Sternocleidomastoid (tissue), 1 donor: ENCODE measurements around a stretch of chr20.

GRCh38 chr20:51528508-51529025, 14.0 kb downstream of the NFATC2 start:
- PRO-cap = no peak

DNA sequence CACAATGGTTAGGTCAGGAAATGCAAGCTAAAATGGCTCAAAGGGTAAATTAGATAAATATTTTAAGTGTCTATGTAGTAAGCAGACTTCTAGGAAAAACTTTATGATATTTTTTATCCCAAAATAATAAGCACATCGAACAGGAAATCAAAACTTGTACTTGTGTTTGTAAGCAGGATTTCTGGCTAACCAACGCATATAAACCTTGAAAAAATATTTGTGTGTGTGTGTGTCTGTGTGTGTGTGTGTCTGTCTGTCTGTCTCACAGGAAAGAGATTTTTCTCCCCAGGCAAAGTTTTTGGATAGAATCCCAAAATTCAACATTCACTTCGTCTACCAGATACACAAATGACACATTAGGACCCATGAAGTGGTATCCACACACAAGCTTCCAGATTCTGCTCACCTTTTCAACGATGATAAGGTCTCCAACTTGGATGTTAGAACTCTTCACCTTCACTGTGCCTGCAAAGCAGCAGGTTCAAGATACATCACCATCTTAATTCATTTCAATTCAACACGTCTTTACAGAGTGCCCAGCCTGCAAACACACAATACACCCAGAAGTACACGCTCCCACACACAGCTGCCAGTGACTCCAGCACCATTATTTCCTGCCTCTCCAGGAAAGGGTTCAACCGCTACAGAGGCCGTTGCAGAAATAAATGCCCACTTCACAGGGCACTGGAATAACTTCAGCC, 71.0 kb downstream of the ATP9A start:
- PRO-cap = no peak

- PRO-cap = no peak
These were observed 26.0 kb downstream of the ATP9A start for GRCh38 chr20:51742259-51742583.

- PRO-cap = no peak
These were observed 18.0 kb downstream of the ATP9A start for GRCh38 chr20:51749999-51750733.

- PRO-cap = no peak
These were observed 16.0 kb downstream of the ATP9A start for GRCh38 chr20:51751979-51752888.

DNA sequence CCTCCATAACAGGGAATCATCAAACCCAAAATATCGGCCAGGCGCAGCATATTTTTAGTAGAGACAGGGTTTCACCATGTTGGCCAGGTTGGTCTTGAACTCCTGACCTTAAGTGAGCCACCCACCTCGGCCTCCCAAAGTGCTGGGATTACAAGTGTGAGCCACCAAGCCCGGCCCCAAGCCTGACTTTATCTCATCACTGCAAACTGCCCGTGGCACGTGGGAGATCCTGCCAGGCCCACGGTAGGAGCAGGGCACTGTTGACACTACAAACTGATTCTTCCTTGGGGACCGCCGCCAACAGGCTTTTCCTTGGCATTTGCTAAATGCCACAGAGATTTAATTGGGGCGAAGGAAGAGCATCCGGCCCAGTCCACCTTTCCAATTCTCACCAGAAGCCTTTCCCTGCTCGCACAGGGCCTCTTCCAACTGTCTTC, 11.0 kb downstream of the ATP9A start:
- PRO-cap = no peak

DNA sequence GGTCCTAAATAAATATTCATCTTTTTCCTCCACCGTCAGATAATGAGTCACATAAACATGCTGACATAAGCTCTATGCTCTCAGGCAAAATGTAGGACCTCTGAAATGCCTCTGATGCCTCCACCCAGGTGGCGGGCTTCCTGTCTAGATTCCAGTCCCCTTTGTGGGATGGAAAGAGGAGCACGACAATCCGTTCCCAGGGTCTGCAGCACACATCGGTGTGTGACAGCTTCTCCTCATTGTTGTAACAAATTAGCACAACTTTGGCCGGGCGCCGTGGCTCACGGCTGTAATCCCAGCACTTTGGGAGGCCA, 7.0 kb downstream of the ATP9A start:
- PRO-cap = no peak

- PRO-cap = no peak
These were observed 543 bp downstream of the SALL4 start for GRCh38 chr20:51801847-51802109.

DNA sequence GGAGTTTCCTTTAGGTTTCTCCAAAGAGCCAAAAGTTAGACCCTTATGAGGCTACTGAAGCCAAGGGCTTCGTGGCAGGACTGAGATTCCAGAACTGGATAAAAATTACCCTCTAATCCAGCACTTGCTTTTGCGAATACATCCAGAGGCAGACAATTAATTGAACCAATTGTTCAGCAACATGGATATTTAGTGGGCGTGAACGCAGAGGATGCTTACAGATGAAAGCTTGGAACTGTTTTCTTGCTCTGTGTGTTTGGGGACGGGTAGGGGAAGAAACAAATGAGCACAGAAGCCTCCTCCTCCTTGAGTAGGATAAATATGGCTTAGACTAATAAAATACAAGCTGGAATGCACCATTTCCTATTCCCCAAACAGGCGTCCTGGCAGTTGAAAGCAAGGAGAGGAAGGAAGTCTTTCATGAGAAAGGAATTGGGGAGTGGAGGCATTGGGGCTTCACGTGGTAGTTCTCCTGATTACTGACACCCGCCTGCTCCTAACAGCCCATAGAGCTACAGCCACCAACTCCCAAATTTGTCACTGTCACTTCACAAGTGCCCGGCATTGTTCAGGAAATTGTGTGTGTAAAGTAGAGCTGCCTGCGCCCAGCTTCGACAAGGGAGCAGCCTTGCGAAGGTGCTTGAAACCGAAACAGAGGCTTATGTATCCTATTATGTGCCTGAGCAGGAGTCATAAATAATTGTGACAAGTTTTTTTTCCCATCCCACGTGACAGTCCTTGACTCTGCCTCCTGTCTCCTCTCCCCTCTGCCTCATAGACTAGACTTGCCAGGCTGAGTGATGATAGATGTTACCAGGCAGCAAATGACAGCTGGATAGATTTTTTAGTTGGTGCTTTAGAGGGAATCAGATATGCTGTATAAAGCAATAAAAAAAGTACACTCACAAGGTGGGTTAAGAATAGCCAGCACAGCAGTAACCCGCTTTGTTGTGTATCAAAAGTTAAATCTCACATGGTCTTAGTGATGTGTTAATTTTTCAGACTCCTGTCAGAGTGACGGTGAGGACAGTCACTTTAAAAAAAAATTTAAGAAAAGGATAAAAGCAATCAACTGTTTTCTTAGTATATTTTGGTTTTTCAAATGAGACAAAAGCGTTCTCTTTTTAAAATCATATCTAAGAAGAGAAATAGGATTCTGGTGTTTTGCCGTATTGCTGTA, 301.7 kb upstream of the ZFP64 start:
- PRO-cap = no peak

- PRO-cap = no peak
These were observed 2.2 kb downstream of the TSHZ2 start for GRCh38 chr20:52974095-52974925.

DNA sequence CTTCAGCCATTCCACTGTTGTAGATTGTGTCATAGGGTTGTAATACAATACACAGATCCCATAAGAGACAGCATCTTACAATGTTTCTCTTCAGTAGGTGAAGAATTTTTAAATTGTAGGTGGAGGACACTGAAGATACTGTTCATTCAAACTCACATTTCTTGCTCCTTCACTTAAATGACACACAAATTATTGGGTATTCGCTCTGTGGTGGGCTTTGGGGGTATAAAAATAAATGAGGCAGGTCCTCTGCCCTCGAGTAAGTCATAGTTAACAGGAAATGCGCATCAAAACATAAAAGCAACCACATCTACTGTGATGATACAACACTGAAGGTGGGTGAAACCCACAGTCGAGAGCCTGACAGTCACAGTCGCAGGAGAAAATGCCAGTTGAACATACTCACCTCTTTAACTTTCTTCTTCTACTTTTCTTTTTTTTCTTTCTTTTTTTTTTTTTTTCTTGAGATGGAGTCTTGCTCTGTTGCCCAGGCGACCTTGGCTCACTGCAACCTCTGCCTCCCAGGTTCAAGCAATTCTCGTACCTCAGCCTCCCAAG, 205.4 kb downstream of the ZNF217 start:
- PRO-cap = no peak

DNA sequence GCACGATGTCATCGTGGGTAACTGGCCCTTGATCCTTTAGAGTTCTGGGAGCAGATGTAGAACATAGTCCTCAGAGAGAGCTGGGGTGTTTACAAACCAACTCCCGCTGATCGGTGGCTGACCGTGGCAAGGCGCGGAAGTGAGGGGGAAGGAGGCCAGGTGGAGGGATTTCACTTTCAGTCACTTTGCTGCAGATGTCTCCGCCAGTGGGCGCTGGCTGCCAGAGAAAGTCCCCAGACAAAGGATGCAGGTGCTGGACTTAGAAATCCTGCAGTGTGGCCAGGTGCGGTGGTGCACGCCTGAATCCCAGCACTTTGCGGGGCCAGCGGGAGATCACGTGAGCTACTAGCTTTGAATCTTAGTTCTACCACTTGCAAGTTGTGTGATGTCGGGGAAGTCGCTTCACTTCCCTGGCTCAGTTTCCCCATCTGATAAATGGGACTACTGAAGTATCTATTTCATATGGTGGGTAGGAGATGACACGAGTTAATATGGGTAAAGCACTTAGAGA, 180.5 kb downstream of the ZNF217 start:
- PRO-cap = no peak

GRCh38 chr20:53444299-53444814, 149.3 kb downstream of the ZNF217 start:
- PRO-cap = no peak

DNA sequence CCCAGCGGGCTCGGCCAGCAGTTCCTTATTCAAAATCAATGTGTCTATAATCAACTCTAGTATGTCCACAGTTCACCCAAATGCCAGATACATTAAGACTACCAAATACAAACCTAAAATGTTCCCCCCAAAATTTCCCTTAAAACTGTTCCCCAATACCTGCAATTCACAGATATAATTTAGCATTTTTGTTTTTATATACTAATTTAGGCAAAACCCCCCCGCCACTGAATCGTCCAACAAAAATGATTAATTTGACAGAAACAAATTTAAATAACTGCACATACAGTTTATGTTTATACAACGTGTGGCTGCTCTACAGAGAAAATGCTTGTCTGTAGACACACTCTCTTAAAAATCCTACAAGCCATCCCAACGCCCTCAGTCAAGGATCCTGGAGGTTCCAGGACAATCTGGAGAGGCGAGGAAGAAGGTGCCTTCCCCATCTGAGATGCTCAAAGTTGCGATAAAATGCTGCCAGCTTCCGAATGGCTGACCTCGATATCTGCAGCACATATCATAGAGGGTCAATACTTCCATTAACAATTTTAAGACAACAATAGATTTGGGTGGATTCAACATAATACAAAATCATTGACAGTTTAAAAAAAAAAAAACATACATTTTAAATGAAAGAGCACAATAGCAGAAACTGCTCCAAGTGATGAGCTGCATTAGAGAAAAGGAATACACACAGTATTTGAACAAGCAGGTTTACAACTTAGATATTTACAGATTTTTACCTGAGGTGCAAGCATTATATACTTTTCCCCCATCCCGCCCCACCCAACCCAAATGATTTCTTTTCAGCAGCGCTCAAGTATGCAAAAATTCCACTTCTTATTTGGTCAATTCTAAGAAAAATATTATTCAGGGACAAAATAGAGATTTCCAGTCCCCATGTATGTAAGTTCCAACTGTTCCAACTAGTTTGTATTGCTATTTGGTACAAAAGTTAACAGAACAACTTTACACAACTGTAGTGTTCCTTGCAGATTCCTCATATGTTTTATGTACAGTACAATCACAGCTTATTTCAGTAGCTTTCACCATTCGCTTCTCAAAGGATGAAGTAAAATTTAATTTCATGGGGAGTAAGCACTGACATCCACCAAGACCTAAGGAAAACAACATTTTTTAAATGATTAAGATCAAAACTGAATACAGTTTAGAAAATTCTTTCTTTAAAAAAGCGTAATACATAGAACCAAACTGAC, 25.1 kb downstream of the ZNF217 start:
- PRO-cap = no peak

GRCh38 chr20:53576672-53577514, 16.7 kb downstream of the ZNF217 start:
- PRO-cap = no peak

- PRO-cap = no peak
These were observed 14.6 kb downstream of the ZNF217 start for GRCh38 chr20:53578685-53579761.

DNA sequence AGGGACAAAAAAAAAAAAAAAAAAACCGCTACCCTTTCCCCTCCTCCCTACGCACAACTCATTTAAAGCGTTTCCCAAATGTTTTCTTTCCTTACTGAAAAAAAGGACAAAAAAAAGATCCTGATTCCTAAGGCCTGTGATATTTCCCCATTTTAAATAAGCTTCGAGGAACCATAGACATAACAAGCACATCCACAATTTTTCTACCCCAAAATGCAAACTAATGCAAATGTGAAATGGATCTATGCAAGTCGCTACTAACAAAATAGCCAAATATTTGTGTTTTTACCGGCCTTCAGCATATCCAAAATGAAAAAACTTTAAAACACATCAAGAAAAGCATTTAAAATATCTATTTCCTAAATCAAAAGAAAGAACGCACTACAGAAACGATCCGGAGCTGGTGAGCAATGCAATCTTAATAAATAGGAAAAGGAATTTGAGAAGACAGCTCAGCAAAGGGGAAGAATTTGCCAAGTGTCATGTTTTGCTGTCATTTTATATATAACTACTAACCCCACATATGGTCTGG, 1.5 kb upstream of the ZNF217 start:
- PRO-cap = no peak

- PRO-cap = no peak
These were observed 15.0 kb upstream of the ZNF217 start for GRCh38 chr20:53608236-53609396.

GRCh38 chr20:53654953-53655624, 61.5 kb upstream of the ZNF217 start:
- PRO-cap = no peak

GRCh38 chr20:53706716-53707219, 113.1 kb upstream of the ZNF217 start:
- PRO-cap = no peak